Bronchus fibroblast of lung (primary cell): ENCODE measurements around a stretch of chr6.

DNA sequence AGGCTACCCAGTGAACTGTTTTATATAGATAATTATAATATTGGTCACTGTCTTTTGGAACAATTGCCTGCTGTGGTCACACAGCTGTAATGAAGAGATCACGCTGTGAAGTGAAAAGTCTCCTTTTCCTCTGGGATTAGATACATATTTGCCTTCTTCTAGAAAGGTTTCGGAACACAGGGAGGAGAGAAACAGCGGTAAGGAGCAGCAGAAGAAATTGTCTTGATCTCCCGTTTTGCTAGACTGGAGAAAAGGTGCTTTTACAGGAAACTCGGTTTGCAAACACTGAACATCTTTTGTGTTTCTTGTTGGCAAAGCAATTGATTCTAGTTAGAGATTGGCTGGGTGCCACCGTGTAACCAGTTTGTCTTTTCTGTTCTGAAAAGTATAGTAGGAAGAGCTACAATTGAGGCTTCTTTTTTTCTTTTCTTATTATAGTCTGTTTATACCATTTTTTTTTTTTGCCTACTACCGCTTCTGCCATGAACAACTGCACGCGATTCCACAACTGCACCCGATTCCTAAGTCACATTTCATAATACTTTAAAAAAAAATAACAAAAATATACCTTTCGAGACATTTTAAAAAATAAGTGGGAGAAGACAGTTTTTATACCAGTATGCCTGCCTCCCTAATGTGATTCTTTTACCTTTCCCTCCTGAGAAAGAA, 404.1 kb upstream of the ID4 start:
- RAMPAGE, long total RNA: no peak

GRCh38 chr6:19822675-19823073, 14.5 kb upstream of the ID4 start:
- RAMPAGE, long total RNA: no peak

GRCh38 chr6:20117535-20118111, 94.6 kb downstream of the MBOAT1 start:
- RAMPAGE, long total RNA: no peak

DNA sequence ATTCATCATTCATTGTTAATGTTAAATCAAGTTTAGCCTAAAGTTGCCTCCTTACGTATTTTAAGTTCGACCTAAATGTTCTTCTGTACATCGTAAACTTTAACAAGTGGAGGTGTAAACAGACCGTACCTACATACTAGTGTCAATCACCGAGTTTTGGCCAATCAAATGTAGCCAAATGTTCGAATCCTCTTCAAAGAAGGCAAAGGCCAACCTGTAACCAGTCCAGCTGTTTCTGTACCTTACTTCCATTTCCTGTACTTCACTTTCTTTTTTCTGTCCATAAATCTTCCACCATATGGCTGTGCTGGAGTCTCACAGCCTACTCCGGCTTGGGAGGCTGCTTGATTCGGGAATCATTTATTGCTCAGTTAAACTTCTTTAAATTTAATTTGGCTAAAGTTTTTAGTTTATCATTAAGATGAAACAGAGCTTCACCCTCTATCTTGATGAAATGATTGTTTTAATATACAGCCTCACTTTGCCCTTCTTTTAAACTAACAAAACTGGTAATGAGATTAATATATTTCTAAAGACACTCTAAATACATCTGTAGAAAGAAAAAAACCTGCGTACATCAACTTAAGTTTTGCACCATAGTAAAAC, 13.3 kb downstream of the MBOAT1 start:
- RAMPAGE, long total RNA: no peak

DNA sequence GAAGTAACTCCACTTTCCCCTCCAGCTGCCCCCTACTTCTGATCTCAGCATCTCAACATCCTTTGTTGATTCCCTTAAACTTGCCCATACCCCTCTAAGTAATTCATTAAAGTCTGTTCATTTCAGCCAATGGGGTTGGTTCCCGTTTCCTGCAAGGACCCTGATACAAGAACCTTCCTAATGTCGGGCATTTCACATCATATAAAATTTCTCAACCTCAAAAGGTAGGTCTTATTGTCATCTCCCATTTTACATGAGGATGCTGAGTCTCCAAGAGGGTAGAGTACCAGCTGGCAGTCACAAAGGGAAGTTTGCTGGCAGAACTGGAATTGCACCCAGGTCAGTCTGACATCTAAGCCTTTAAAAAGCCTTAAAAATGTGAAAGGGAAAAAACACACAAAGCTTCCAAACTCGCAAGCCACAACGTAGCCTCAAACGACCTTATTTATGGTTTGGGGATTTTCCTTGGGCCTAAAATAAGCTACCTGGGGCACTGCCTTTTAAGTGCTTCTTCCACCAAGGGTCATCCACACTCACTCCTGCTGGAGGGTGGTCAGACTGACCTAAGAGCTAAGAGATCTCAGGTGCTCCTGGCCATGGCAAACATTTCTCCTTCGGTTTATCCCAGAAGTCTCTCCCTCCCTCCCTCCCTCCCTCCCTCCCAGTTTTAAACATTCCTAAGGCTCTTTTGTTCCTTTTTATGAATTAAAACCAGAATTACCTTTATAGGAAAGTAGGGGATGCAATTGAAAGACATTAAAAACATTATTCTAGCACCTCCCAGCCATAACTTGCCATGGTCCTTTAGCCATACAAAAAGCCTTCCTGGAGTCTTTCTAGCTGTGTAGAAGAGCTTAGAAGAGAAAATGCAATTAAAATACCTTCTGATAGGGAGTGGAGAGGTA, 2.1 kb downstream of the MBOAT1 start:
- RAMPAGE, long total RNA: no peak

DNA sequence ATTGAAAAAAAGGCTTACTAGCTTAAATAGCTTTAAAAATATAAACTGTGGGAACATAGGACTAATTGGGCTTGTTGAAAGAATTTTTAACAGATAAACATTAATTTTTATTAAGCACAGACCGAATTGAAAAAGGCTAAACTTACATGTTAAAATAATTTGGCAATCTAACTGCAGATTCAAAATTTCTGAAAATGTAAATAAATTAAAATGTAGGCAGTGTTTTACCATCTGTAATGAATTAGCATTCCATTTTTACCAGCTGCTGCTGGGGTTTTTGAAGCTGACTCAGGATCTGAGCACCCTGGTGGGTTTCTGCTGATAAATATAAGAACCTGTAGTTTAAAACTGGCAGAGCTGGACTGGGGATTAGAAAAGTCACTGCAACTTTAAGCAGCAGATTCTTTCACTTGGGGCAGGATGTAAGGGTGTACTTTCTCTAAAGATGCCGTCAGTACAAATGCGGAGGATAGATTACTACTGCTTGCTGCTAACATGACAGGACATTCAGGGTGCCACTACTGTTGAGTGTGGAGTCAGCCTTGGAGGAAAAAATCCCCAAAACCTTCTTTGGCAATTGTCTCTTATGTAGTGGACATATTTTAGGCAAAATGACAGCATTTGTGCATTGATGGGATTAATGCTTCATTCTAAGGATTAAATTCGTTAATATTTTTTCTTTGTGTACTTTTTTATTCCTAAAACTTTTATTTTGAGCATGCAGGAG, 341.8 kb downstream of the CDKAL1 start:
- RAMPAGE, long total RNA: no peak

DNA sequence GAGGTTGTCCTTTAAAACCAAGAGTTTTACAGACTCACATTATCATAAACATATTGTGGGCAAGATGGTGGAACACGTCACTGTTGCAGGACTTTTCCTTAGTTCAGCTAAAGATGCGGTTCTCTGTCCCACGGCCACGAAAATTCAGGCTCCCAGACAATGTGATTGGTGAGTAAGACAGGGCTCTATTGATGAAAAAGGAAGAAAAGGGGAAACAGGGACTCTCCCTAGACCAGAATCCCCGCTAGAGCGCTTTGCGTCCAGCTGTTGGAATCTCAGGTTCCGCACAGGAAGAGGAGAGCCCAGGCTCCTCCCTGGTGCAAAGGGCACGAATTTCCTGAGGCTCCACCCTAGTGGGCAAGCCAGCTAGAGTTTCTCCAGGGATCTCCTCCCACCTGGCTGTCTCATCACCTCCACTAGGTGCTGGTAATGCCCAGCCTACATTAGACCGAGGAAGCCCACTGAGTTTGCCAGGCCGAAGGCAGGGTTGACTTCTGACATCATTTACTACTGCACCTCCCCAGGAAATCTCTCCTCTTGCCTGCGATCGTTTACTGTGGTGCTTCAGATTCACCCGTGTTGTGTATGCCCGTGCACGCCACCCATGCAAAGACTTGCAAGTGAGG, 135.9 kb upstream of the SOX4 start:
- RAMPAGE, long total RNA: no peak

DNA sequence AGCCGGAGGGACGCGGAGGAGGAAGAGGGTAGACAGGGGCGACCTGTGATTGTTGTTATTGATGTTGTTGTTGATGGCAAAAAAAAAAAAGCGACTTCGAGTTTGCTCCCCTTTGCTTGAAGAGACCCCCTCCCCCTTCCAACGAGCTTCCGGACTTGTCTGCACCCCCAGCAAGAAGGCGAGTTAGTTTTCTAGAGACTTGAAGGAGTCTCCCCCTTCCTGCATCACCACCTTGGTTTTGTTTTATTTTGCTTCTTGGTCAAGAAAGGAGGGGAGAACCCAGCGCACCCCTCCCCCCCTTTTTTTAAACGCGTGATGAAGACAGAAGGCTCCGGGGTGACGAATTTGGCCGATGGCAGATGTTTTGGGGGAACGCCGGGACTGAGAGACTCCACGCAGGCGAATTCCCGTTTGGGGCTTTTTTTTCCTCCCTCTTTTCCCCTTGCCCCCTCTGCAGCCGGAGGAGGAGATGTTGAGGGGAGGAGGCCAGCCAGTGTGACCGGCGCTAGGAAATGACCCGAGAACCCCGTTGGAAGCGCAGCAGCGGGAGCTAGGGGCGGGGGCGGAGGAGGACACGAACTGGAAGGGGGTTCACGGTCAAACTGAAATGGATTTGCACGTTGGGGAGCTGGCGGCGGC, 2.8 kb downstream of the SOX4 start:
- RAMPAGE, long total RNA: no peak

DNA sequence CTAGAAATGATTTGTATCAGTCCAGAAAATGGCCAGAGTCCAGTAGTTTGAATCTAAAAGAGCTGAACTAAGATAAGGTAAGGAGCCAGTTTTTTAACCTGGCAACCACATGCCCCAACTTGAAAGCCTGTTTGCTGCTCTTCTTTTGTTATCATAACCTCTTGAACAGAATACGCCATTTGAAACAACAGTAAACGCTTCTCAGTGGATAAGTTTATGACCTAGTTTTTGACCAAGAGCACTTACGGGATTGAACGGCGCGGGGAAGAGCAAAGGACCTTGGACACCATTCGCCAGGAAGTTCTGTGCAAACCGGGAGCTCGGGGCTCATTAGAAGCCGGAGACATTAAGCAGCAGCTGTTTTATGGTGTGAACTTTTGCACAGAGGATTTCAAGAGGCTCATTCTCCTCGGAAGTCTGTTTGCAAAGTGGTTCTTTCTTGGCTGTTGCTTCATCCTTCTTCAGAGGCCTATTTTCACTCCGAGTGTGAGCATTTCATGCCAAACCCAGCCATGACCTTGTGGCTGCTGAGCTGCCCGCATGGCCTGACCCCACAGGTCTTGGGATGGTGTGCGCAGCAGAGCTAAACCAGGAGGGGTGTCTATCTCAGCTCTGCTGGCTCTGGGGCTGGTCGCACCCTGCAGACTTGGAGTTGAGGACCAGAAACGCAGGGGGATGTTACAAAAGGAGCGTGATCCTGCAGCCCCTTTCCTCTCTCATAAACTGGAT, 215.2 kb downstream of the SOX4 start:
- RAMPAGE, long total RNA: no peak

GRCh38 chr6:21855730-21856777, 262.5 kb downstream of the SOX4 start:
- RAMPAGE, long total RNA: no peak

DNA sequence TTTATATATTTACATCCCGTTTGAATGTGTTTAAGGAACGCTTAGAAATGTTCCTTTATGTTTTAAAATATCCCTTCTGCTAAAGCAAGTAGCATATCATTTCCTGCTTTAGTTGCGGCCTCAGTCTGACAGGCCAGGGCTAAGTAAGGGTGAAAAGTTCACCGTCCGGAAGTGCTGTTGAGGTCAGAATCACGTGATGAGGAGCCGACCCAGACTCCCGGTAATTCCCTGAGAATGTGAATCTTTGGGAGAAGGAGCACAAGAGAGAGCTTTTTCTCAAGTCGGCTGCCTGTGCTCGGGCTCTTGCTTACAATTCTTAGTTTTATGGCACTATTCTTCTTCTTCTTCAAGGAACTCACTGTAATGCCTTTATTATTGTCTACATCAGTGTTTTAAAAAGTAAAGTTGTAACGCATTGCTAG, 309.4 kb downstream of the PRL start:
- RAMPAGE, long total RNA: no peak

DNA sequence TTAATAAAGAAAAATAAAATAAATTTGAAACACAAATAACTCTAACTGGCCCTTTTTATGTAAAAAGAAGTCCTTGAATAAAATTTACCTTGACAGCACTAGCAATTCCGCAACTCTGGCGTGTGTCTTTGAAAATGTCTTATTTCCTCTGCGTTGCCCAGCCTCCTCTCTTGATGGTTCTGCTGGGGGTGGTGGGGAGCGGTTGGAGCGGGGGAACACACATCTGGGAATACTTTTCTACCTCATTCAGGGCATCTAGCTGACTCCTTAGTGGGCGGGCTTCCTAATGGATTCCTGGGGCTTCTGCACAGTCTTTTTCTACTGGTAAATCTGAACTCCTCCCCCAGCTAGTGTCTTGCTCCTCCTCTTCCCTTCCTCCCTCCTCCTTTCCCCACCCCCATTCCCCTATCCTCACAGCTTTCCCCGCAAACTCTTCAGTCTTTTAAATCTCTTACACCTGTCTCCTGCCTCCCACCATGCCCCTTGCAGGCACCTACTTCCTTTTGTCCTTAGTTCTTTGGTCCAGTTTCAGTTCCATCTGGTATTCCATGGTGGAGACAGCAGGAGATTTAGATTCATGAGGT, 74.4 kb downstream of the PRL start:
- RAMPAGE, long total RNA: no peak

GRCh38 chr6:23650583-23651277, 475.3 kb upstream of the NRSN1 start:
- RAMPAGE, long total RNA: no peak

- RAMPAGE, long total RNA: no peak
These were observed 2.6 kb downstream of the ALDH5A1 start for GRCh38 chr6:24497272-24497957.

GRCh38 chr6:24522515-24523165, 27.9 kb downstream of the ALDH5A1 start:
- RAMPAGE, long total RNA: no peak

- RAMPAGE, long total RNA: no peak
These were observed 2.6 kb downstream of the TDP2 start for GRCh38 chr6:24664038-24664587.

DNA sequence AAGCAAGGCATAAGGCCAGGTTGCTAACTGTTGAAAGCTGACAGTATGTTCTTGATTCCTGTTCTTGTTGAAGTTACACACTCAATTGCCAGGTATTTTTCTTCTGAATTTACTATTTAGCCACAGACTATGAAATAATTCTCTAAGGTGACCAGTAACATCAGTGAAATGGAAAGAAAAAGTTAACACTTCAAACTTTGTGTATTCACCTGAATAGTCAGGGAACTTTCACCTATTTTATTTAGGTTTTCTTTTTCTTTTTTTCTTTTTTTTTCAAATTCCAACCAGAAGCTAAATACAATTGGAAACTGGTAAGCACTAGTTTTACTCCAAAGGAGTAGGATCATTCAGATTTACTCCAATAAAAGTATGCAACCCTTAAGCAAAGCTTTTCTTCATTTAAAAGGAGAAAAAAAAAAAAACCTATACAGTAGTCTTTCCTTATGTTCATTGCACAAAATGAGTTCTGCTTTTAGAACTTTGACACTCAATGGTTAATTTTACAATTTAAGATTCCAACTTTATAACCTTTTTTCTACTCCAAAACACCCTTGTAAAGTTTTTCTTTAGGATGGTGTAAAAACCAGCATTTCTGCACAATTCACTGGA, 14.2 kb downstream of the C6orf62 start:
- RAMPAGE, long total RNA: no peak

- RAMPAGE, long total RNA: no peak
These were observed 303 bp upstream of the ARMH2 start for GRCh38 chr6:24799143-24799296.

DNA sequence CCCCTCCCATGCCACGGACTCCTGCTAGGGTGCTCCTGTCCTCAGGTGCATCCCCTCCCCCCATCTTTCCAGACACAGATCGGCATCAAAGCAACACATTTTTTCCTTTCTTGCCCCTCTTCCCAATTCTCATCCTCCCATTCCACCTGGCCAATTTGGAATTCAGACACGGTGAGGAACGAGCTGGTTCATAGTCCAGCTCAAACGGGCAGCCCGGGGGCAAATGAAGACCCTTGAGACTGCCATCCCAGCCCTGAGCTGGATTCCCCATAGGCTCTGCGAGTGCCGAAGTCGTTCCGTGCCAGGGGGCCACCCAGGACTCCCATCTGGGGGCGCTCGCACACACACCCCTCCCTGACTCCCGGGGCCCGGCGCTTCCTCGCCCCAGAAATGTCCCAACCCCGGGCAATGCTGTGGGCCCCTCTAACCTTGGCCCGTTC, 25.6 kb downstream of the RIPOR2 start:
- RAMPAGE, long total RNA: no peak

GRCh38 chr6:24930459-24930723, 5.4 kb downstream of the RIPOR2 start:
- RAMPAGE, long total RNA: no peak